Urinary bladder (tissue), 3 donors: ENCODE results near the genes RGSL1 and RNASEL.

DNA sequence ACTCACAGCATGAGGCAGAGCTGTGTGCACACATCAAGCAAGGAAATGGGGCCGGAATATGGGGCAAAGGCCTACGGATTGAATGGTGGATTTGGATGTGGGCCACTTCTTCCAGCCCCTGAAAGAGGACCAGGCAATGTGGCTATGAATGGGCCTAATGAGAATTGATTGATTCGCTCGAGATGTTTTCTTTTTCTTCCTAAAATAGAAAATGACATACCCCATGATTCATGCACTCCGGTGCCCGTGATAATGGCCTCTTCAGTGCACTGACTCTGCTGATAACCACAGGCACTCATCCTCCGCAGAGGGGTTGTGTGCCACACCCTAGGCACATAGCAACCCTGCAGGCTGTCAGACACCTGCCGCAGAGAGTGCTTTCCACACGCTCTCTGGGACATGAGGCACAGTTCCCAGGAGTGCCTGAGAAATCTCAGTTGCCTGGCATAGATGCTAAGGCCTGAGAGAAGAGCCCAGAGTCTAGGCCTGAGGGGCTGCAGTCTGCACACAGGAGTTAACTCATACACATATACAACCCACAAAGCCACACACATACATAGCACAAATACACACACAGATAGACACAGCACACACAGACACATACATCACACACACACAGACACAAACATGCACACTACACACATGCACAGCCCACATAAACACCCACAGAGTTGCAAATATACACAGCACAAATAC lies 155.3 kb downstream of the GLUL start:
- PRO-cap = no peak
- RAMPAGE, long total RNA = no peak

DNA sequence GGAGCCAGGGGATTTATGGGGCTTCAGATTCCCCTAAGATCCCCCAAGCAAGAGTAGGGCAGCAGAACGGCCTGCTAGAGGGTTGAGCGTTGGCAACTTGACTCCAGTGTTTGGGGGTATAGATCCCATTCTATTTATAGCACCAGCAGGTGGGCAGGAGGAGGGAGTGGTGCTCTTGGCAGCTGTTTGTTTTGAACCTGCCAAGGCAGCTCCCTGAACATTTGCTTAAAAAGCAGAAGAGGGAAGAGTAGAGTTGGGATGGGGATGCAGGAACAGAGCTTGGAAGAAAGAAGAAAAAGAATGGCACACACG lies 33.6 kb downstream of the GLUL start:
- PRO-cap = no peak
- RAMPAGE, long total RNA = no peak

DNA sequence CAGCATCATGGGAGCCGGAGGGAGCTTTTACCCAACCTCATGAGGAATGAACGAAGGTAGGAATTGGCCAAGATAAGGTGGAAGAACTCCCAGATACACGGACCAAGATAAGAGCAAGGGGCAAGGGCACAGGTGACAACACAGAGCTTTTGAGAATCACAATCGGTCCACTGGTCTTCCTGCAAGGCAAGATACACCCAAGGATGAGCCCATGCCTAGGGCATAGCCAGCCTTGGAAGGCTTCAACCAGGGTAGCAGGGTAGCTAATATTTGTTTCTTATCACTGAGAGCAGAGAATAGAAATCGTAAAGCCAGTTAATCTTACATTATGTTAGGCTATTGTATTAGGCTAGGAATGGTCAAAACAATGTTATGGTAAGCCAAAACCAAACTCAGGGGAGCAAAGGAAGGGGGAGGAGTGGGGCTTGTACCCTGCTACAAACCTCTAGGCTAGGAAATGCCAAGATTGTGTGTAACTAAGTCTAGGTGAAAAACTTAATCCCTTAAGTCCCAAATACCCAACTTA lies 9.3 kb downstream of the GLUL start:
- PRO-cap = no peak
- RAMPAGE, long total RNA = no peak

- PRO-cap = no peak
- RAMPAGE, long total RNA = no peak
Observed at GRCh38 chr1:182449999-182450429, at the start of gene RGSL1. RGSL1 (plus strand) TSS chr1:182450146.

- PRO-cap = unidirectional peak, plus-strand start at chr1:182588853; bidirectional peak, plus-strand start at chr1:182589290, minus-strand start at chr1:182589256
- RAMPAGE, long total RNA = no peak
Observed at GRCh38 chr1:182588590-182589741, at the start of gene RNASEL. RNASEL (minus strand) TSS chr1:182589256.

DNA sequence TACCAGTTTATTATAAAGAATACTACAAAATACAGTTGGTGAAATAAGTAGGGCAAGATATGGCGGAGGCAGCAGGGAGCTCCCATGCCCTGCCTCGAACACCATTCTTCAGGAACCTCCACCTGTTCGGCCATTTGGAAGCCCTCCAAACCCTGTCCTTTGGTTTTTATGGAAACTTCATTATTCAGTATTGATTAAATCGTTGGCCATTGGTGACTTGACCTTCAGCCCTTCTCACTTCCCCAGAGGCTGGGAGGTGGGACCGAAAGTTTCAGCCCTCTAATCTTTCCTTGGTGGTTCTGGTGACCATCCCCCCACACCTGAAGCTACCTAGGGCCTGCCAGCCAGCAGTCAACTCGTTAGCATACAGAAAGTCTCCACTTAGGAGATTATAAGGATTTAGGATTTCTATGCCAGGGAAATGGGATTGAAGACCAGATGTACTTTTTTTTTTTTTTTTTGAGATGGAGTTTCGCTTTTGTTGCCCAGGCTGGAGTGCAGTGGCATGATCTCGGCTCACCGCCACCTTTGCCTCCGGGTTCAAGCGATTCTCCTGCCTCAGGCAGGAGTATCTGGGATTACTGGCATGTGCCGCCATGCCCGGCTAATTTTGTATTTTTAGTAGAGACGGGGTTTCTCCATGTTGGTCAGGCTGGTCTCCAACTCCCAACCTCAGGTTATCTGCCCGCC lies 6.8 kb downstream of the DHX9 start:
- PRO-cap = no peak
- RAMPAGE, long total RNA = no peak

- PRO-cap = no peak
- RAMPAGE, long total RNA = no peak
Observed at GRCh38 chr1:182877246-182878487, 38.5 kb downstream of the DHX9 start.

DNA sequence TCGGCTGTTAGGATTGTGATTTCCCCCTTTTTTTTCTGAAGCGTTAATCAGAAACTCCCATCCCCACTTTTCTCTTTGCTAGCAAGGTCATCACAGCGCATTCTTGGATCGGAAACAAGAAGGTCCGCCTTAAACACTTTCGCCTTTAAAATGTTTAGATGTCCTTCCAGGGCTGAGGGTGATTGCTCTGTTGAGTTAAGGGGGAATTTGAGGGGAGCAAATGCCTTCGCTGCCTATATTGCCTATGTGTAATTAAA lies 1.1 kb downstream of the LAMC1 start:
- PRO-cap = no peak
- RAMPAGE, long total RNA = no peak

DNA sequence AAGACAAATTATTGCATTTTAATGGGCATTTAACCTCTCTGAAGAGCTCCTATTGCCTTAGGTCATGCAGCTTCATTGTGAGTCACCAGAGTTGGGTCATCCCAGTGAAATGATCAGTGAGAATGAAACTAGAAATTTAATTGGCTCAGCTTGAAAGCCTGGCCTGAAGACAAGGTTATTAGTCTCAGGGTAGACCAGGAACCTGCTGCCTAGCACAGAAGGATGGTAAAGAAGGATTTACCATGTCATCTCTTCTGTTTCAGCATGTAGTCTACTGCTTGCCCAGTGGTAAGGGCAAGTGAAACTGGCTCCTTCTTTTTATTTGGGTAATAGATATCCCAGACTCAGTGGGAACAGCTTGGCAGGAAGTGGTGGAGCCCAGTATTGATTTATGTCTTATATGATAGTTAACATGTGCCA lies 23.5 kb downstream of the LAMC2 start:
- PRO-cap = no peak
- RAMPAGE, long total RNA = no peak

- PRO-cap = no peak
- RAMPAGE, long total RNA = no peak
Observed at GRCh38 chr1:183235555-183235930, 49.5 kb downstream of the LAMC2 start.

GRCh38 chr1:183239614-183240497 lies 53.8 kb downstream of the LAMC2 start:
- PRO-cap = no peak
- RAMPAGE, long total RNA = no peak

GRCh38 chr1:183251936-183252626 lies 66.0 kb downstream of the LAMC2 start:
- PRO-cap = no peak
- RAMPAGE, long total RNA = no peak

- PRO-cap = no peak
- RAMPAGE, long total RNA = no peak
Observed at GRCh38 chr1:183278429-183279672, 92.8 kb downstream of the LAMC2 start.

- PRO-cap = no peak
- RAMPAGE, long total RNA = no peak
Observed at GRCh38 chr1:183286901-183287885, 101.1 kb downstream of the LAMC2 start.

DNA sequence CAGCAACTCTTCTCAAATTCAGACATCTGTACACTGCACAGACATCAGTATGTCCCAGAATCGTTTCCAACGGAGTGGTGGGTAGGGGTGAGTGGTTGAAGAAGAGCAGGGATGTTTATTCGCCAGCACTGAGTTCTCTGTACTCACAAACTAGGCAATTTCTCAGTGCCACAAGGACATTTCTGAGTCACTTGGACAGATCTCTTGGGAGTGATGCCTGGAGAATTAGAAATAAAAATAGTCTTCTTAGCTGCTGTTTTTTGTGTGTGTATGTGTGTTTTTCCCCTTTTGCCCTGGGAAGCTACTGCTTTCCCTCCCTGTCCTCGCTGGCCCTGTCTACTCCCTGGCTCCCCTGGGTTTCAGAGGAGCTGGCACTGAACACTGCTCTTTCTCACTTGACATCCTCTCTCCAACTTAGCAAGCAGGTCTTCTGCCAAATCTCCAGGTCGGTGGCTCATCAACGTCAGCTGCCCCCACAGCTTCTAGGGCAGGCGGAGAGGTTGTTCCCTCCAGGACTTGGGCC lies 90.6 kb downstream of the NMNAT2 start:
- PRO-cap = unidirectional peak, minus-strand start at position 135 of the sequence
- RAMPAGE, long total RNA = no peak

DNA sequence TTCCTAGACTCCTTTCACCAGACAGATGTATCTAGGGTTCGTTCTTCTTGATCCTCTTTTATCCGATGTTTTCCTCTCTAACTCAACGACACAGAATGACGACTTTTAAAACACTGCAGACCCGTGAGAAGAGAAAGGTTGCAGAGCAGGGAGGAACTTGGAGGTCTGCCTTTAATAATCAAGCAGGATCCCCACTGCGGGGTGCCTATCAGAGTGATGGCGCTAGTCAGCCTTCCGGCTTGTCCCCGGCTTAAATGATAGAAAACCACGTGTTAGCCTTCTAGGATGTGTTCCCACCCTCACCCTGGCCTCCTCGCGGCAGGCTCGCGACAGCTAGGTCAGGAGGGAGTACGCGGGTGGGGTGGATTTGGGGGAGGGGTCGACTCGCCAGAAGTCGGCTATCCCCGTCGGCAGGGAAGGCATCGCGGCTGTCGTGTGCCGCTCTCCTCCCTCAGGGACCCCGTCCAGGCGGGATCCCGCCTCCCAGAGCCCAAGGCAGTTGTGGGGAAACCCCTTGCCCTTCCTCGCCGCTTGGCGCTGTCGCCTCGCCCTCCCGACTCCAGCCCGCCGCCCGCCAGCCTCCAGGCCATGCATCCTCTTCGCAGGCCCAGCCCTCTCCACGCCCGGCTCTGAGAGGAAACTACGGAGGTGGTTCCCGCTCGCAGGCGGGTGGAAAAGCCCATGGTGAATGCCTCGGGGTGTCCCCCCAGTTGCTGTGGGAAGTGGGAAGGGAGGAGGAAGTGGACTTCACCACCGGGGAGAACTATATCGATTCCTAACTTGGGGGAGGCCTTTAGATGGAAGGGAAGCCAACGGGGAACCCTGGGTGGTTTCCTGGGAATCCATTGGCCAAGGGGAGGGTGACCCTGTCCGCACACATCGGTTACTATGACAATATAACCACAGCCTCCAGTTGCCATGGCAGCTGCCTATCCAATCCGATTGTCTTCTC lies 1.1 kb upstream of the SMG7 start:
- PRO-cap = bidirectional peak, plus-strand start at position 365 of the sequence, minus-strand start at position 252 of the sequence; bidirectional peak, plus-strand start at position 845 of the sequence, minus-strand start at position 561 of the sequence
- RAMPAGE, long total RNA = no peak

DNA sequence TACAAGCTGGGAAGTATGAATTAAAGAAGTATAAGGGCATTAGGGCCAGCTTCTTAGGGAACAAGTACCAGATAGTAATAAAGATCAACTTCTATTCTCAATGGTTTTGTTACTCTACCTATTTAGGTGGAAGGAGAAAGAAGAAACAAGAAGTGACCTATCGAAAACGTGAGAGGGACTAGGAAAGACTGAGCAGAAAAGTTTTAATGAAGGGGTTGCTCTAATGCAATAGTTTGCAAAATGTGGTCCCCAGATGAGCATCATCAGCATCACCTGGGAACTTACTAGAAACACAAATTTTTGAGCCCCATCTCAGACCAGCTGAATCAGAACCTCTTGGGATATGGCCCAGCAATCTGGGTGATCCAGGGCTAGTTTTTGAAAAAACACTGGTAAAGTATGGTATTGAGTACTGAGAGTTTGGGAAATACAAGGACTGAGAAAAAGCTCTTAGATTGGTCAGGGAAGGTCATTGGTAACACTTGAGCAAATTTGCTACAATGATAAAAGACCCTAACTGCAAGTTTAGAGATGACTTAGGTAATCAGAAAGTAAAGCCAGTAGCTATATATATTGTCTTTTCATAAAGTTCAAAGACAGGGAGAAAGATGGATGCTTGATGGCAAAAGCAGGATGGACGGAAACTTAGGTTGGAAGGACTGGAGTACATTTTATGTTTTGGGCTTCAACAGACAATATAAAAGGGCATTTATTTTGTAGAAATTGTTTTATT lies 17.5 kb downstream of the SMG7 start:
- PRO-cap = no peak
- RAMPAGE, long total RNA = no peak

DNA sequence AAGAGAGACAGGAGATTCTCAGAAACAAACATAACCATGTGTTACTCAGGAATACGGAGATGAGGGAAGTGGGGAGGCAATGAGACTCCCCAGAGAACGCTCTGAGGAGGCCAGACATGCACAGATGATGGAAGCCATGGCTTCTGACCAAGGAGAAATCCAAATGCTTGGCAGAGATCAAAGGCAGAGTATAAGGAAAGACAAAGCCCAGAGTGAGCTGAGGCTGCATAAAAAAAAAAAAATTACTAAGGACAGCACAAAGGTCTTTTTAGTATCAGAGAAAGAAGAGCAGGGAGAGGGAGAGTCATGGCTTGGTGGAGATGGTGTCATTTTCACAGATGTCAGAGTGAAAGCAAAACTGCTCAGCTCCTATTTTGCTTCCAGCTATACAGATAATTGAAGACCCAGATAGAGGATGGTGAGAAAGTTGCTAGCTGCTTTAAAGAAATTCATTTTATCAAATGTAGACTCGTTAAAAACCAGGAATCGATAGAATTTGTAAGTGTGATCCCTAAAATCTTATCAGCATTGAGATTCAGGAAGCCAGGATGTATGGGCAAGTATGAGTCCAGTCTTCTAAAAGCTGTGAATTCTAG lies 8.2 kb upstream of the NCF2 start:
- PRO-cap = no peak
- RAMPAGE, long total RNA = no peak

GRCh38 chr1:183619243-183619754 lies 16.3 kb downstream of the ARPC5 start:
- PRO-cap = unidirectional peak, plus-strand start at chr1:183619517
- RAMPAGE, long total RNA = no peak

DNA sequence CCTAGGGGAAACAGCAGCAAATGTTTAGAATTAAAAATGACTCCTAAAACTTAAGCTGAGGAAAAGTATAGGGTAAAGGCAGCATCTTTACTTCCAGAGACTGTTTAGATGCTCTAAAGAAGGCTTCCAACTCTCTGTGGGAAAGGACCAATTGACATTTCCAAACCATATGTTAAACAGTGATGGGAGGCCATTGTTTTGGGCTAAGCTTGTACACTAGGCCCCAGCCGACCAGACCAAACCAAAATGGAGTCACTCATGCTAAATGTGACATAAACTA lies 2.6 kb upstream of the APOBEC4 start:
- PRO-cap = no peak
- RAMPAGE, long total RNA = no peak